Islet of Langerhans (tissue), 1 donor: ENCODE measurements around a stretch of chr9.

DNA sequence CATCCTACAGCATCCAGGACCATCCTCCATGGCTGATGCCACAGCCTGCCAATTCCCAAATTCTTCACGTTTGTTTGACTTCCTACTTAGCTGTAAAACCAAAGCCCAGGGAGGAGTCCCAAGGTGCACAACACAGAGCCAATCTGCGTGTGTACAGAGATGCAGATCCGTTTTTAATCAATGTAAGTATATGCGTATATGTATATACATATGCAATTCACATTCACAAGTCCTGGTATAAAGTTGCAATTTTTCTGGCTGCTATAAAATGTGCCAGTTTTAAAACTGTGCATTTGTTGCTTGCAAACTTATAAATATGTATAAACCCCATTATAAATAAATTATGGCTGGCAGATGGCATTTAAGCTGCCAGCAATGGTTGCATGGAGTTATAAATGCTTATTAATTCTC is 16.6 kb downstream of the S1PR3 start:
- RRBS, result no CpG with 5 or more reads among the region's 4 CpGs

DNA sequence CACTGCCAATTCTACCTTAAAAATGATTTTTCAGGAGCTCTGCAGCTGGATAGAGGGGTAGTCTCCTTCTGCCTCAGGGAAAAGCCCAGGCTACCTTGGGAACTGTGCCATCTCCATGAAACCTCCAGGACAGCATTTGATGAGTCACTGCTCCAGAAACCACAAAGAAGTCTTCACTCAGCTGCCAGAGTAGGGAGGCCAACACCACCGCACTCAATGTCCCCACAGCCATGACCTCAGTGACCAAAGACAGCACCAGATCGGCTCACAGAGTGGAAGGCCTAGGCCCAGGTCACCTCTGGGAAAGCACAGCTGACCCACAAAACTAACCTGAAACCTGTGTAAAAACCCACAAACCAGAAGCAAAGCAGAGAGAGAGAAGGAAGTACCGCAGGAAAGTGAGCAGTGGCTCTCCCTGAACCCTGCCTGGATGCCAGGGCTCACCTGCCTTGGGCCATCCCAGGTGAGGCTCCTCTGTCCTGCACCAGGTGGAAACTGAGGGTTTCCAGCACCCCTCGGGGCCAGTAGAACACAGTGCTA is 30.0 kb downstream of the S1PR3 start:
- RRBS, result no CpG with 5 or more reads among the region's 4 CpGs

GRCh38 chr9:89179559-89180234 is 1.1 kb upstream of the SHC3 start:
- RRBS, result no CpG with 5 or more reads among the region's 24 CpGs

GRCh38 chr9:89337115-89337784 is 18.9 kb downstream of the SECISBP2 start:
- RRBS, result no CpG with 5 or more reads among the region's 4 CpGs

- RRBS, result no CpG with 5 or more reads among the region's 6 CpGs
Measured at GRCh38 chr9:89375330-89375852, 57.1 kb downstream of the SECISBP2 start.

DNA sequence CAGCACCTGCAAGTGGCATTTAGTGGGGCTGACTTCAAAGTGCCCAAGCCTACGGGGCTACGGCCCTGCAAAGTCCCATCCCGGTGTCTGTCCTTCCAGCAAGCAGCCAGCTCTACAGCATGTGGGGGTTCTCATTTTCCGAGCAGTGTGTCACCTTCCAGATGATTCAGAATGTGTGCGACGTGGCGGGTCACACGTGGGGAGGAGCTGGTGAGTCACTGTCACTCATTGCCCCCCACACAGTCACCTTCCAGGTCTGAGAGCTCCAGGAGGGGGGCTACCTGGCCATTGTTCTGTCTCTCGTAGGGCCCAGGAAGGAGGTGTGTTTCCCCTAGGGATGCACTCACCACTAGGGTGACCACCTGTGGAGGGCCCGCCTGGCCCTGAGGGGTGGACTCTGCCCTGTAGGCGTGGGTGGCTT is 70.3 kb downstream of the SEMA4D start:
- RRBS, result 97% methylated on average over 3 of the region's 11 CpGs

GRCh38 chr9:89440490-89441136 is 57.3 kb downstream of the SEMA4D start:
- RRBS, result no CpG with 5 or more reads among the region's 10 CpGs

GRCh38 chr9:89466812-89467528 is 30.9 kb downstream of the SEMA4D start:
- RRBS, result 100% methylated on average over 3 of the region's 15 CpGs

DNA sequence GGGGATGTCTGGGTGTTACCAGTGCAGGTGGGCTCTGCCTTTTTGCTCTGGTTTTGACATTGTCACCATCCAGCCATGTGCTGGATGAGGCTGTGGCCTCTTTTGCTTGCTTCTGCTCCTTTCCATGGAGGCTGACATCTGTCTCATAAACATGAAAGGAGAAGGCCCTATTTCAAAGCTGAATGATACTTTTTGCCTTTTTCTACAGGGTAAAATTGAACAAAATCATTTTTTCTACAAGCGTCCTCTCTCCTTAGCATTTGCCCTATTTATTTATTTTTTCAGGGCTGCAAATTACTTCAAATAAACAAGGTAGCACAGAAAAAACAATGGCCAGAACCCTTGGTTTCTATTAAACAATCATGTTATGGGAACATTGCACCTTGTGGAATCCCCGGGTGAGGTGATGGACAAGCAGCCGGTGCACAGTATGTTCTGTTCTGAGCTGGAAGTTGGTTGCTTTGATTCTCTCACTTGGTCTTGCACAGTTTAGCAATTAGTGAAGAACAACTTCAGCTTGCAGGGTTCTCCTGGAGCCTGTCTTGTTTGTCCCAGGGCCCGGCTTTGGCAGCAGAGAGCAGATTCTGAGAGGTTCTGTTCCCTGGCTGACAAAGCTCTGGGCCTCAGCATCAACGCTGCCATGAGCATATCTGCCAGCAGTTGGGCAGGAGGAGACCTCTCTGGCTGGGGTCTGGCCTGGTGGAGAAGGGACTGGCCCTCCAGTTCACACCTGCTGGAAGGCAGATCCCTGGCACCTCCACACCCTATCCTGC is 16.7 kb downstream of the GADD45G start:
- RRBS, result no CpG with 5 or more reads among the region's 5 CpGs

DNA sequence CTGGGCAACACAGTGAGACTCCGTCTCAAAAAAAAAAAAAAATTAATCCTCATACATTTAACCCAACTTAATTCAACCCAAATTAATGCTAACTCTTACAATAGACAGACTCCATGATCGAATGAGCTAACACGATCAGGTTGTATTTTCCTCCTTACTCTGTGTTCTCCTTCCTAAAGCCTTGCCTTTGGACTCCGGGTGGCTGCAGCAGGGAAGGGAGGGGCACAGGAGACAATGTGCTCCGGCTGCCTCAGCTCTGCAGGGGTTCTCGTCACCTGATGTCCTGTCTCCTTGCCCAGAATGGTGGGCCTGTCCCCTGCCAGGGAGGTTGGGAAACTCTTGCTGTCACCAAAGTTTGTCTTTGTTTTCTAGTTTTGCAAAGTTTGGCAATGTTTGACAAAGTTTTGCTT is 49.1 kb downstream of the GADD45G start:
- RRBS, result 72% methylated on average over 2 of the region's 6 CpGs

DNA sequence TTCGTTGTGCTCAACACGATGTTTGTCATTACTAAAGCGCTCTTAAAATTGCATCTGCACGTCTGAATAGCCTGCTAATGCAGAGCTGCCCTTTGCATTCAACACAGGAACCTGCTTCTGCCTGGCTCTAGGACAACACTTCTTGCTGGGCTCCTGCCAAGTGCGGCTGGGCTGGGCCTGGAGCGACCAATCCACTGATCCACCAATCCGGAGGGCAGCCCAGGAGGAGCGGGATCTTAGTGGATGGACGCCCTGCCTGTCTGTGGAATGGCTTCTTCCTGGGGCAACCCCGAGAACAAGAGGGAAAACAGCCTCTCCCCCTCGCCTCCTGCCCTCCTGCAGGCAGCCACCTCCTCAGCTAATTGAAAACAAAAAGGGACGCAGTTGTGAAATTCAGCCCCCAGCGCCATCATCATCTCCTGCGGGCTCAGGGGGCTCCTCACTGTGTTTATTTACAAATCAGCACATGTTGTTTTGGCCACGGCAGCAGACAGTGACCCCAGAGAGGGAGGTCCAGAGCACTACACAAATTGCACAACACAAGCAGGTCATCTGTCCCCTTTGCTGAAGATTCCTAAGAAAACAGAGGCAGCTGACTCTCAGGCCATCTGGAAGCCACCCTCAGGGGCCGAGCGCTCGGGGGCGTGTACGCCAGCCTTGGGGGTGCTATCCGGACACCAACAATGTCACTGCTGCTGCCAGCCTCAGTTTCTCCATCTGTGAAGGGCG is 57.3 kb downstream of the GADD45G start:
- RRBS, result no CpG with 5 or more reads among the region's 22 CpGs

DNA sequence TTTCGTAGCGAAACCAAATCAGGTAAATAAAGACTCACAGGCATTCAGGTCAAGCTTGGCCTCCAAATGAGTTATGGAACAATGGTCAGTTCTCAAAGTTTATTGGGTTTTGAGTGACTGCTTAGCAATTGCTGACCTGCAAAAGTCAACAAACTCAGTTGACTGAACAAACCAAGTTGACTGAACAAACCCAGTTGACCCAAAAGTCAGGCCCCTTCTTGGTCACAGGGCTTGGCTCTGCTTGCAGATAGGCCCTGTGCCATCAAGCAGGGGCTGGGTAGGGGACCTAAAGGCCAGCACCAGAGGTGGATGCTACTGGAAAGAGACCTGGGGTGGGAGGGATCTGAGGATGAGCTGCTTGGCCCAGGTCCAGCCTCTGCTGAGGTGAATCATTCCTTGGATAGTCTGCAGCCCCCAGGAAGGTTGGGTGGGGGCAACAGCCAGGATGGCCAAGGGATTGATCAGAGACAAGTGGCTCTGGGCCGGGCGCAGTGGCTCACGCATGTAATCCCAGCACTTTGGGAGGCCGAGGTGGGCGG is 64.6 kb downstream of the GADD45G start:
- RRBS, result no CpG with 5 or more reads among the region's 7 CpGs

DNA sequence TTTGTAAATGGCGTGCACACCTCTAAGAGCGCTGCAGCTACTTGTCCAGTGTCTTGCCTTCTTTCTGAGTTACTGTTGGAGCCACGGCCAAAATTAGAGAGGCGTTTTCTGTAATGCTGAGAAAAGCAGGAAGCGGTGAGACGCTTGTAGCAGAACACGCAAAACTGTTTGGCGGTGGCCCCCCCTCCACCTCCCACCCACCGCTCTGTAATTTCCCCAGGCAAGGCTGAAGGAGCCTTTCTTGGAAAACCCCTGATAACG is 96.4 kb downstream of the GADD45G start:
- RRBS, result no CpG with 5 or more reads among the region's 10 CpGs

GRCh38 chr9:89721326-89721766 is 116.5 kb downstream of the GADD45G start:
- RRBS, result no CpG with 5 or more reads among the region's 4 CpGs

DNA sequence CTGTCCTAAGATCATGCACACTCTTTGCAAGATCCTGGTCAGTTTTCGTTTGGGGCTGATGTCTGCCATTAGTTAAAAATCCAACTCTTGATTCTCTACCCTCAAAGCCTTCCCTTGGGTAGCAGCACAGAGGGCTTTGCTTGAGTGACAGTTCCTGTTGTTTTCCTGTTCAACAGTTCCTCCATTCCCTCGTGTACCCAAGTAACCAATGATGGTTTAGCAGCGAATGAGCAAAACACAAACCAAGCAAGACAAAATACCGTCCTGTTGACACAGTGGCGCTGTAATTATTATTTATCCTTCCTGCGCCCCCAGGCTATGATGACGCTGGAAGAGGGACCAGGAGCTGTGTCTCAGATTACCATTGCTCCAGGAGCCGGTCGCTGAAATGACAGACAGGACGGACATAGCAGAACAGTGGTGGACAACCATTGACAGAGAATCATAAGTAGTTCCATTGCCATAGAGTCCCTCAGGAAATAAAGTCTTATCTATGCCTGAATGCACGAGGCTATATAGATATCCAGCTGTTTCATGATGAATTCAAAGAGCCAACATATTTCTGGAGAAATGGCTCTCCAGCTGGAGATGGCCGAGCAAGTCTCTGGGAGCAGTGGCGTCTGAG is 154.8 kb downstream of the GADD45G start:
- RRBS, result no CpG with 5 or more reads among the region's 13 CpGs

GRCh38 chr9:89778447-89778820 is 173.6 kb downstream of the GADD45G start:
- RRBS, result no CpG with 5 or more reads among the region's 9 CpGs

- RRBS, result no CpG with 5 or more reads among the region's 1 CpG
Measured at GRCh38 chr9:89886572-89886898, 281.7 kb downstream of the GADD45G start.

GRCh38 chr9:90000800-90001364 is 396.1 kb downstream of the GADD45G start:
- RRBS, result no CpG with 5 or more reads among the region's 8 CpGs

GRCh38 chr9:90044563-90045026 is 439.8 kb downstream of the GADD45G start:
- RRBS, result no CpG with 5 or more reads among the region's 7 CpGs

GRCh38 chr9:90433379-90434029 is 209.1 kb downstream of the DIRAS2 start:
- RRBS, result no CpG with 5 or more reads among the region's 18 CpGs